Sternocleidomastoid (tissue), 1 donor: ENCODE results near the genes NOTCH1, AGPAT2 and LCN6.

GRCh38 chr9:136523586-136524198 lies 22.2 kb downstream of the NOTCH1 start:
- PRO-cap, result no peak

- PRO-cap, result unidirectional peak, plus-strand start at chr9:136526822
Observed at GRCh38 chr9:136526553-136527074, 19.2 kb downstream of the NOTCH1 start.

- PRO-cap, result bidirectional peak, plus-strand start at chr9:136539997, minus-strand start at chr9:136539868
Observed at GRCh38 chr9:136539226-136540088, 6.4 kb downstream of the NOTCH1 start.

DNA sequence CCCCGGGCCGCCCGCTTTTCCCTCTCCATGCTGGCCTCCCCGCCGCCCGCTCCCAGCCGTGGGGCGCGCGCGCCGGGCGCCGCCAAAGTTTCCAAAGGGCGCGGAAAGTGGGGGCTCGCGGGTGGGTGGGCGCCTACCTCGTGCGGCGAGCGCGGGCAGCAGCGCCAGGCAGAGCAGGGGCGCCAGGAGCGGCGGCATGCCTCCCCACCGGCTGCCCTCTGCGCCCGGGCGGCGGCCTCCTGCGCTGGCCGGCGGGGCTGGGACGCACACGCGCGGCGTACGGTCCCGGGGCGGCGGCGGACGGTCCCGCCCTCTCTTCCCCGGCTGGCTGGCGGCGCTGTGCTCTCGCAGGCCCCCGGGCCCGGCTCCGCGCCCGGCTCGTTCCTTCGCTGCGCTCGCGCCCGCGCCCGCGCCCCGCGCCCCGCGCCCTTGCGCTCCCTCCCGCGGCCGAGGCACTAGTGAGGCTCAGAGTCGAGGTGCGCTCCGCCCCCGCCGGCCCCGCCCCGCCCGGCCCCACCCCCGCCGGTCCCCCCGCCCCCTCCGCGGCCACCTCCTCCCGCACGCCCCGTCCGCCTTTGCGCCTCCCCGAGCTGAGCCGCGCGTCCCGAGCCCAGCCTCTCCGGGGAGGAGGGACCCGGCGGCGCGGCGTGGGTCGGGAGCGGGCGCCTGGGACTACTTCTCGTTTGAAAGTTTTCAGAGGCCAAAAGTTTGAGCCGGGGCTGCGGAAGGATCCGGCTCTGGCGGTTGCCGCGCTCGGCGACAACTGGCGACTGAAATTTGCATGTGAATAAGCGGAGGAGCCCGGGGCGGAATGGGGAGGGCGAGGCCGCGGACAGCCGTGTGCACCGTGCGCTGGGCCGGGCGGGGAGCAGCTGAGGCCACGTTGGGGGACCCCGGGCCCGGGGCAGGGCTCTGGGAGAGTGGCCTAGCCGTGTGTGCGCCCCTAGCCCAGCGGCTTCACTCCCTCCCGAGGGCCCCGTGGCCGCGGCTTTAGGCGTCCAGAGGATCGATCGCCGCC lies at the start of gene NOTCH1:
Gene NOTCH1 (minus strand): TSS at position 460 of the 1,018 bp plus-strand sequence.
- PRO-cap, result bidirectional peak, plus-strand start at position 616 of the sequence, minus-strand start at position 457 of the sequence; bidirectional peak, plus-strand start at position 813 of the sequence, minus-strand start at position 765 of the sequence

DNA sequence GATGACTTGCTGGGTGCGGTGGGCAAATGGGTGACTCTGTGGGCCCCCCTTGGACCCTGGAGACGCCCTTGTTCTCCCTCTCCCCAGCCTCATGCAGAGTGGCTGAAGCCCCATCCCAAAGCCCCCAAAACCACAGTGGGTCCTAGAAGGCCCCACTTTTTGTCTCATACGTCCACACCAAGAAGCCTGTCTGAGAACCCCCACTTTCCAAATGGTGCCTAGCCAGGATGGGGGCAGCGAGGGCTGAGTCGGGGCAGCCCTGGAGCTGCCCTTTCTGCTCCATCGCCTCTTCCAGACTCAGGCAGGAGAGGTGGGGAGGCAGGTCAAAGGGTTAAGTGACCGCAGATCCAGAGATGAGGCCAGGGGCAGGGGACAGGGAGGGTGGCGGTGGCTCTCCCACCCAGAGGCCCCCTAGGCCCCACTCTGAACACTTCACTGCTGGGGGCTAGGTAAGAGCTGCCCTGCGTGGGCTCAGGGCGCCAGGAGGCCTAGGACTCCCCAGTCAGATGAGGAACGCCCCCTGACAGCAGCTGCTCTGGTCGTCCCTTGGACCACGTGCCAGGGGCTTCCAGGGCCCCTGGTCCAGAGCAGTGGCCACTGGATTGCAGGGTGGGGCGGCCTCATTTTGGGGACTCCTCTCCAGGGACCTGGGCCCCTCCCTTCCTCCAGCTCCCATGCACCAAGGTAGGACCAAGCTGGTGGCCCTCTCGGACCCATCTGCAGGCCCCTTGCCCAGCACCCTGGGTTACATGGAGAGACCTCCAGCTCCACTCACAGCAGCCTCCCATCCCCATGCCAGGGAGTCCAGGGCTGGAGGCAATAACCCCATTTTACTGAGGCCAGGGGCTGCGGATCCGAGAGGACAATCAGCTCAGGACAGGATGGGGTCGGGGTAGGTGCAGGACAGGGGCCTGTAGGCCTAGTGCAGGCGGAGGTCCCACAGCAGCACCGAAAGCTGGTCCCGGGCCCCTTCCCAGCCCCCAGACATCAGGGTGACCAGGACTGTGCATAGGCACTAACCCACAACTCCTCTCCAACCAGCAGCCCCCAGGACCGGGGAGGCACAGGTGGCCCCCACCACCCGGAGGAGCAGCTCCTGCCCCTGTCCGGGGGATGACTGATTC lies 1.3 kb downstream of the EGFL7 start:
- PRO-cap, result no peak

GRCh38 chr9:136664775-136665349 lies 2.1 kb downstream of the EGFL7 start:
- PRO-cap, result no peak

DNA sequence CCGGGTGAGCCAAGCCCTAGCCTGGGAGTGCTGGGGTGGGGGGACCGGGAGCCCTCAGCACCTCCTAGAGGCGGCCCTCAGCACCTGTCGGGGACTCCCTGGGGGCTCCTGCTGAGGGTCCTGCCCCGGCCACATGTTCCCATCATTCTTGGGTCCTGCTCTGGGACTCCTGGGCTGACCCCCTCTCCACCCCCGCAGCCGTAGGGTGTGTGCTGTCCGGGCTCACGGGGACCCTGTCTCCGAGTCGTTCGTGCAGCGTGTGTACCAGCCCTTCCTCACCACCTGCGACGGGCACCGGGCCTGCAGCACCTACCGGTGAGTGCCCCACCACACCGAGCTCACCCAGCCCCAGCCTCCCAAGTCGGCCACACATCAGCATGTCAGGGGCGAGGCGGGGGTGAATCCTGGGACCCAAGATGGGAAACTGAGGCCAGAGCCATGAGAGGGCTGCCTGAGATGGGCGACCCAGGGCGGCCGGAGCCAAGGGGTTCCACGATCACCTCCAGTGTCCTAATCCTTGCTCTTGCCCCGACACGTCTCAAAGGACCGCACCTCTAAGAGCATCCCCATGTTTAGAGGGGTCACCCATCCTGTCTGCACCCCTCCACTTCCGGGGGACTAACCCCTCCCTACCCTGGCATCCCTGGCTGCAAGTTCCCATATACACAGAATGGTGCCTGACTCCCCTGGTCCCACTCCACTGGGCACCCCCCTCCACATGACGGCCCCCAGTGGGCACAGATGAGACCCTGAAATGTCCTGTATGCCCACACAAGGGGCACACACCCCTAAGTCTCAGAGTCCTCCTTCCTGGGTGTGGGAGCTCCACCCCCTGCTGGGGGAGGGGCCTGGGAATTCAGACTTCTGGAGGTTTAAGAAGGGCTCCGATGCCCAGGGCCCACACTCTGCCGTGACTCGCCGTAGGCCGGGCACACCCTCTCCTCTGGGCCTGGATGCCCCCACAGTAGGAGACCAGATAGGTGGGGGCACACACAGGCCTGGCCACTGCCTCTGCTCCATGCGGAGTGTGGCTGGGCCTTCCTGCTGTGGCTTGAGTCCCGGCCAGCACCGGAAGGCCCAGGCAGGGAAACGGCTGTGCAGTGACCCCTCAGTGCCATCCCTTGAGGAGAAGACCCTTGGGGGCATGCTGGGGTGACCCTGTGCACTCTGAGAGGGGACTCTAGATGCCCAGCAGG lies 6.0 kb downstream of the EGFL7 start:
- PRO-cap, result bidirectional peak, plus-strand start at position 517 of the sequence, minus-strand start at position 547 of the sequence; bidirectional peak, plus-strand start at position 903 of the sequence, minus-strand start at position 737 of the sequence

- PRO-cap, result no peak
Observed at GRCh38 chr9:136670007-136670507, 7.3 kb downstream of the EGFL7 start.

GRCh38 chr9:136686543-136687870 lies at the start of gene AGPAT2:
Gene AGPAT2, minus strand, starts transcription at chr9:136687457.
- PRO-cap, result bidirectional peak, plus-strand start at chr9:136686897, minus-strand start at chr9:136686855; bidirectional peak, plus-strand start at chr9:136687179, minus-strand start at chr9:136687065; bidirectional peak, plus-strand start at chr9:136687658, minus-strand start at chr9:136687409

GRCh38 chr9:136697188-136697749 lies 10.0 kb upstream of the AGPAT2 start:
- PRO-cap, result no peak

- PRO-cap, result no peak
Observed at GRCh38 chr9:136724410-136725272, 12.3 kb downstream of the DIPK1B start.

- PRO-cap, result no peak
Observed at GRCh38 chr9:136748243-136749012, at the start of gene LCN6. Gene LCN6, minus strand, starts transcription at chr9:136748525.

DNA sequence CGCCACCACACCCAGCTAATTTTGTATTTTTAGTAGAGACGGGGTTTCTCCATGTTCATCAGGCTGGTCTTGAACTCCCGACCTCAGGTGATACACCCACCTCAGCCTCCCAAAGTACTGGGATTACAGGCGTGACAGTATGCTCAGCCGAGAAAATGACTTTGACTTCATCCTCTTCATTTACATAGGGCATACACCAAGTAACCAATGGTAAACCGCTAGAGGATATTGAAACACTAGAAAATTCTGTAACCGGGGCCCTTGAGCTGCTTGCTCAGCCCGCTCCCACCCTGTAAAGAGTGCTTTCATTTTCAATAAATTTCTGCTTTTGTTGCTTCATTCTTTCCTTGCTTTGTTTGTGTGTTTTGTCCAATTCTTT lies 1.4 kb upstream of the LCN15 start:
- PRO-cap, result no peak

DNA sequence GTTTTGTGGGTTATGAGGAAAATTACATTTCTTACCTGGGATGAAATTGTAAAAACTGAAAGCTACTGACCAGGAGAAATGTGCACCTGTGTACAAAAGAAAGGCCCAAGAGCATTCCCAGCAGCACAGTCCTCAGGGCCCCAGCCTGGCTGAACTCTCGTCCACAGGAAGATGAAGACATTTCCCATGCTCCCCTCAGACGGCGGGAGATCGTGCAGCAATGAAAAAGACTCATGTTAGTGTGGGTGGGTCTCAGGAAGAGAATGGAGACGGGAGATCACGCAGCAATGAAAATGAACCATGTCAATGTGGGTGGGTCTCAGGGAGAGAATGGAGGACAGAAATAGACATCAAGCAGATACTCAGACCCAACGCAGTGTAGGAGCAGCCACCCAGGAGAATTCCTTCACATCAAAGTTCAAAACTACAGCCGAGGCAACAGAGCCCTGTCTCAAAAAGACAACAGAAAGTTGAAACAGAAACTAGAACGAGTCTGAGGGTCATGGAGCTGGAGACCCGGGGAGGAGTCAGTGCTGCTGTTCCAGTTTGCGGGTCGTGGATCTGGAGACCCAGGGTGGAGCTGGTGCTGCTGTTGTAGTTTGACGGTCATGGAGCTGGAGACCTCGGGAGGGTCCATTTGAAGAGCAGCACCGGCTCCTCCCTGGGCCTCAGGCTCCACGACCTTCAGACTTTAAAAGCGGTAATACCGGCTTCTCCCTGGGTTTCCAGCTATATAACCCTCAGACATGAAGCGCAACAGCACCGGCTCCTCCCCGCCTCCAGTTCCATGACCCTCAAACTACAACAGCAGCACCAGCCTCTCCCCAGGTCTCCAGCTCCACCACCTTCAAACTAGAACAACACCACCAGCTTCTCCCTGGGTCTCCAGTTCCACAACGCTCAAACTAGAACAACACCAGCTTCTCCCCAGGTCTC lies 12.9 kb upstream of the LCN15 start:
- PRO-cap, result no peak

DNA sequence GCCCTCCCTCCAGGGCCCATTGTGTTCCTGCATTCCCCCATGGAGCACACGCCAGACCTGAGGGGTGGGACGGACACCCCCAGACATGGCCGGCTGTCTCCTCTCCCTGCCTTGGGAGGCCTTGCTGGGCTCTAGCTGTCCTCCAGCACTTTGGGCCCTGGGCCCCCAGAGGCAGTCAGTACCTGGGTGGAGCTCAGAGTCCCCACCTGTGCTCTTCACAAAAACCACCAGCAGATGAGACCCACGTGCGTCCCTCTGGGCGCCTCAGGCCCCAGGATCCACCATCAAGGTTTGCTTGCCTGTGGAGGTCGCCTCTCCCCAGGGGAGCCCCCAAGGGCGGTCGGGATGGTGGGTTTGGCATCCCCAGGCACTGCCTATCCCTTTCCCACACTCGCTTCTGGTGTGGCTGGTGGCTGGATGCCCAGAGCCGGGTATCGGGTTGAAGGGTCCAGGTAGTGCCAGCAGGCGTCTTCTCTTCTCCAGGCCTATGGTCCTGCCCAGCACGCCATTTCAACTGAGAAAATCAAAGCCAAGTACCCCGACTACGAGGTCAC lies 1.1 kb downstream of the PHPT1 start:
- PRO-cap, result no peak

DNA sequence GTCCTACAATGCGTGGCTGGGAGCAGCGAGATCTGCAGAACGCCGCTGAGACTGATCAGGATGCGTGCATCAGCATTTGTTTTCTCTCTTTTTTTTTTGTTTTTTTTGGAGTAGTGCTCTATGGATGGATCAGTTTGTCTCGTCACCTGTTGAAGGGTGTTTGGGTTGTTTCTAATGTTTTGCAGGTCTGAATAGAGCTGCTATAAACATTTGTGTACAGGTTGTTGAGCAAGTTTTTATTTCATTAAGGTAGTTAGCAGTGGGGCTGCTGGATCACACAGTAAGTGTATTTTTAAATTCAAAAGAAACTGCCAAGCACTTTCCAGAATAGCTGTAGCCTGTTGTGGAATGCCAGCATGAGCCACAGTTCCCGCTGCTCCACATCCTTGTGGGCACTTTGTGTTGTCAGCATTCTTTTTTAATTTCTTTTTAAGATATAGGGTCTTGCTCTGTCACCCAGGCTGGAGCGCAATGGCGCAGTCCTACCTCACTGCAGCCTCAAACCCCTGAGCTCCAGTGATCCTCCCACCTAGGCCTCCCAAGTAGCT lies 14.6 kb downstream of the FBXW5 start:
- PRO-cap, result no peak

DNA sequence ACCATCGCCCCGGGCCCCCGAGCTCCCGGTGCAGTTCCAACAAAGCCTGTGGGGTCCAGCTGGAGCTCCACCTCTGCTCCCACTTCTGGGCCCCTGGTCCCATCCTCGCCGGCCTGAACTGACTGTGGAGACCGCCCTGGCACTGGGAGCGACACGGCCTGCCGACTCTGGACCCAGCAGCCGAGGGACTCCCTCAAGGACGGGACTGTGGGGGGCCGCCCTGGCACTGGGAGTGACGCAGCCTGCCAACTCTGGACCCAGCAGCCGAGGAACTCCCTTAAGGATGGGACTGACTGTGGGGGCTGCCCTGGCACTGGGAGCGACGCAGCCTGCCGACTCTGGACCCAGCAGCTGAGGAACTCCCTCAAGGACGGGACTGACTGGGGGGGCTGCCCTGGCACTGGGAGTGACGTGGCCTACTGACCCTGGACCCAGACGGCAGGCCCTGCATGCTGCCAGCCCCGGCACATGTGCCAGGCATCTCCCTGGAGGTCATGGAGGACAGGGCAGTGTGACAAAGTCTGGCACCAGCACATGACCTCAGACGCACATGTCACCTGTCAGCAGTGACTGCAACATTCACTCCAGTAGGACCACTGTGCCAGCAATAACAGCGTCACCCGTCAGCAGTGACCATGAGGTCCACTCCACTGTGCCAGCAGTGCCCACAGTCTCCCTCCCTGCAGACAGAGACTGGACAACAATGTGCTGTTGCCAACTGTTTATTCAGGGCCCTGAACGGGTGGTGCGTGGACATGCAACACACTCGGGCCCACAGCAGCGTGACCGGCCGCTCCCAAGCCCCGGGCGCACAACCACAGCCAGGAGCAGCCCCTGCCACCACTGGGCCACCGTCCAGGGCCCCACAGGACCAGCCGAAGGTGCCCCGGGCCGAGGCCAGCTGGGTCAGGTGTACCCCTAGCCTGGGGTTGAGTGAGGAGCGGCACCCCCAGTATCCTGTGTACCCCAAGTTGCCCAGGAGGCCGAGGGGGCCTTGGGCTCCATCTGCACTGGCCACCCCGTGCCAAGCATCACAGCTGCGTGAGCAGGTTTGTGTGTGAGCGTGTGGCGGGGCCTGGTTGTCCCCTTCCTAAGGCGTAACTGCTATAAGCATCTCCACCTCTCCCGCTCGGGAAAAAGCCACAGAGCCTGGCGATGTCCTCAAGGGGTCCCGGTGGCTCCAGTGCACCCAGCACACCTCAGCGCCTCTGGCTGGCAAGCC lies 4.4 kb downstream of the FBXW5 start:
- PRO-cap, result no peak

- PRO-cap, result no peak
Observed at GRCh38 chr9:136964115-136964585, 12.1 kb downstream of the LCN12 start.

DNA sequence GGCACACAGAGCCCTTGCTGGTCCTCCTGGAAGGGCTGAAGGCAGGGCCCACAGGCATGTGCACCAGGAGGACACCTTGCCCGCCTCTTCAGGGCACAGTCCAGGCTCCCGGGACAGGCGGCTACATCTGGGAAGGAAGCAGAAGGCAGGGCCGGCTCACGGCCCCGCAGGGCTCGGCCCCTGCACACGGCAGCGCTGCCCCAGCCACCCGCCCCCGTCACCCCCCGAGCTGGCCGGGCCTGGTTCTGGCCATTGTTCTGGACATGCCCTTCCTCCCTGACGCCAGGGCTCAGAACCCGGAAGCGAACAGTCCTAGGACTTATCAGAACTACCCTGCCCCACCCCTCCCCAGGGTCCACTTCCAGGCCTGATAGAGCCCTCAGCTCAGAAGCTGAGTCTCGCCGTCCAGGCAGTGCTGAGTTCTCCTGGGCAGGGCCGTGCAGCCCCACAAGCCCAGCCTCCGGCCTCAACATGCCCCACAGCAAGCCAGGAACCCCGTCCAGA lies 3.0 kb downstream of the NPDC1 start:
- PRO-cap, result bidirectional peak, plus-strand start at position 412 of the sequence, minus-strand start at position 219 of the sequence

DNA sequence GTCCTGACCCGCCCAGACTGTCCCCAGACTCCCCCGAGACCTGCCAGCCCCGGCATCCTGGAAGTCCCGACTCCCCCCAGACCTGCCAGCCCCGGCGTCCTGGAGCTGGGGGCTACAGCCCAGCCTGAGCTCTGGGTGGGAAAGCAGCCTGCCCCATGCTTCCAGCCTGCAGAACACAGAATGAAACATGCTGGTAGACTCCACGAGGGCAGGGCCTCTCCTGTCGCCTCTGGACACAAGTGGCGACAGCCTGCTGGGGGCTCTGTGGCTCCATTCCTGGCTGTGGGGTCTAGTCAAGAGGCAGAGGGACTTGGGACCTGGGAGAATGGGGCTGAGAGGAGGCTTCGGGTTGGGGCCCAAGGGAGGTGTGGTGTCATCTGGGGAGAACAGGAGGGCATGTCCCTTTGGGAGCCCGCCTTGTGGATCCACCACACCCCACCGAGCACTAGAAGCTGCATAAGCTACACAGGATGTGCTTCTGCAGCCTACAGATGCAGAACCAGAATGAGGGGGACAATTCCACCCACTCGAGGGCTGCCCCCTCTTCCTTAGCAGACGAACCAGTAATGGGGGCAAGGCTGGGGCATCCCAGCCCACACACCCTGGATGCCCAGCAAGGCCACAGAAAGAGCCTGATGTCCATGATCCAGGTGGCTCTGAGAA lies 3.9 kb upstream of the MAN1B1 start:
- PRO-cap, result no peak